ENCODE measurements around a stretch of chr12.

DNA sequence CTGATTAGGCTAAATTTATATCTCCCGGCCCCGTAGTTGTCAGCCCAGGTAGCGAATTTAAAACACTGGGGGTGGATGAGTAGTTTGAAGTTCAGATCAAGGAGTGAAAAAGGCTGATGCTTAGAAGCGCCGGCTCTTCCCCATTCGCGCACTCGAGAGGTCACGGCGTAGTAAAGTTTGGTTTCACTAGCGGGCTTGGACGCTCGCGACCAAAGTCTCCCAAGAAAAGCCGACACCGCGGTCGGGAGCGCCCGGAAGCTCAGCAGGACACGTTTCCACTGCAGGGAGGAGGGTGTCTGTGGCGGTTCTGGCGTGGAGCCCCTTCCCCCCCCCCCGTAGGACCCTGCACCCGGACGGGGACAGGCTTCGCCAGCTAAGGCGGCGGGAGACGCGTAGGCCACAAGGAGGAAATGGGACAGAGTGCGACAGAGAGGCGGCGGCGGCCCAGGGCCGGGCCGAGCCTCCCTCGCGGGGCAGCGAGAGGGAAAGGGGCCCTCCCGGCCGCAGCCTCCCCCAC, 664 bp downstream of the SCAF11 start:
- RRBS, 2 experiments: under 1 to 1% methylated on average over 19 to 23 of the region's 42 CpGs

DNA sequence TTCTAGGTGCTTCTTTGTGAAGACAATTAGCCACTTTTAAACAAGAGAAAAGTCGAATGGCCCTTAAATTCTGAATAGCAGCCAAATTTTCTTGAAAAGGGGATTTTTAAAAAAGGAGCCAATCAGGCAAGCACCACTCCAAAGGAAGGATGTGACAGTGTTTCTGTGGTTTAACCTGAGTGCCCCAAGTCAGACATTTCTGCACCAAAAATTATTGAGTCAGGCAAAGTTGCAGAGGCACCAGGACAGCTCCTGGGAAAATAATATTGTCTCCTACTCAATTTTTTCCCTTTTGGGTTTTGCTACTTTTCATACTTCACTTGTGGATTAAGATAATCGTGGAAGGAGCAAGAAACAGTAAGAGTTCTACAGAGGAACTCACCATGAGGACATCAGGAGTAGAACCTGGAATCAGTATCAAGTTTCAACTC, 91.0 kb downstream of the SLC38A1 start:
- RRBS, 2 experiments: no CpG with 5 or more reads among the region's 2 CpGs

DNA sequence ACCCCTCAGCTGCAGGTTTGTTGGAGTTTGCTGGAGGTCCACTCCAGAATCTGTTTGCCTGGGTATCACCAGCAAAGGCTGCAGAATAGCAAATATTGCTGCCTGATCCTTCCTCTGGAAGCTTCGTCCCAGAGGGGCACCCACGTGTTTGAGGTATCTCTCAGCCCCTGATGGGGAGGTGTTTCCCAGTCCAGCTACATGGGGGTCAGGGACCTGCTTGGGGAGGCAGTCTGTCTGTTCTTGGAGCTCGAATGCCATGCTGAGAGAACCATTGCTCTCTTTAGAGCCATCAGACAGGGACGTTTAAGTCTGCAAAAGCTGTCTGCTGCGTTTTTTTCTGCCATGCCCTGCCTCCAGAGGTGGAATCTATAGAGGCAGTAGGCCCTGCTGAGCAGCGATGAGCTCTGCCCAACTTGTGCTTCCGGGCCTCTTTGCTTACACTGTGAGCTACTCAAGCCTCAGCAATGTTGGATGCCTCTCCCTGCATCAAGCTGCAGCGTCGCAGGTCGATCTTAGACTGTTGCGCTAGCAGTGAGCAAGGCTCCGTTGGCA, 73.6 kb downstream of the SLC38A1 start:
- RRBS, 2 experiments: no CpG with 5 or more reads among the region's 12 CpGs

DNA sequence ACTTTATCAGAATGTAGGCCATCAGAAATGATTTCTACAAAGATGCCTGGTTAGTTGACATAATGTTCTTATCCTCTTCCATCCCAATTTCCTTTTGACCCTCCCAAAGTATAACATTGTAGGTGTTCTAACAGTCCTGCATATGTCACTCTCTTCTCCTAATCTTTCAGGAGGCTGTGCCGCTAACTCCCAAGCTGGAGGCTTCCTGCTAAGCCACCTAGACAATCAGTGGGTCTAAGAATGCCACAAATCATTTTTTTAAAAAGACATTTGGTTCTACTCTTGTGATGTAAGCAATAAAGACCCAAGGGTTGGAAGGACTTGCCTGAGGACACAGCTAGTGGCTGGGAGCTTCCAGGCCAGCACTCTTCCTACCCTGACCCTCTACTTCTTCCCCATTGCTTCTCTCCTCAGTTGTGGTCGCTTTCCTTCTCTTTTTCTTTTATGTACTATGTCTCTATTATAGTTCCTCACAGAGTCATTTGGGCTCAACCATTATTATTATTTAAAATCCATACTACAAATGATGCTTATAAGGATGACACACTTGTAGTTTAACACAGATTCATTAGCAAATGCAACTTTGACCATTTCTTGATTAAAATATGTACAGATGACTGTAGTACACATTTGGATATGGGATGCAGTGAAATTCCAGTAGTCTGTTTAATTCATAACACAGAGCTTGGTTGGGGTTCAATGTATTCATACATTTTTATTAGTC, 30.3 kb downstream of the SLC38A1 start:
- RRBS, 2 experiments: no CpG with 5 or more reads among the region's 2 CpGs

DNA sequence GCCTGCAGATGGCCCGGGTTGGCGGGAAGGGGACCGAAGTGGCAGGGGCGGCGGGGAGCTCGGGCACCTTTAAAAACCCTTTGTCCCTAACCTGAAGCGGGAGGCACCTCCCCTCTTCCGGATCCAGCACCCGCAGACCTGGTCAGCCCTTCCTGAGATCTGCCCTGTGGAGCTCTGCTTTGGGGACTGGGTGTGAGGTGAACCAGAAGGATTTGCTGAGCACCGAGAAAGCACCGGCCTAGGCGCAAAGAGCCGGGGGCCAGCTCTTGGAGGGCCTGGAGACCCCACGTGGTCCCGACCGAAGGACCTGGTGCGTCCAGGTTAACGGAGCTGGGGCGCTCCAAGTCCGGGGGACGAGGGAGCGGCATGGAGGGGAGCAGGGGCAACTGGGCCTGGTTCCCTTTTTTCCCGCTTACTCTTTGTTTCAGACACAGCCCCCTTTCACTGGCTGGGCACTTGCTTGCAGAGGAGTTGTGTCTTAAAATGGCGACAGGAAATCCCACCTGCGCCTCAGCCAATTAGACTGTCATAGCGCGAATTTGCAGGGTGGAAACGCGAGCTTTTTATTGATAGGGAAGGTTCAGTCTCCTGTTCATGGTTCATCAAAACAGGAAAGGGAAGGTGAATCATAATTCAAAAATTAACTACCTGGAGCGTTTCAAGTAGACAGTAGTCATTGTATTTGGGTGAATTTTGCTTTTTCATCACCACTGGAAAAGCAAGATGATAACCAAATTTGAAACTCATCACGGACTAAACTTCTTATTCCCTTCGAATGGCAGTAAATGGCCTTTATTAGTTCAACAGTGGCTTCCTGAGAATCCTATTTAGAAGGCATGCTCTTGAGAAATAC, 947 bp upstream of the SLC38A1 start:
- RRBS, 2 experiments: 9 to 12% methylated on average over 12 to 15 of the region's 32 CpGs

- RRBS, 2 experiments: no CpG with 5 or more reads among the region's 7 CpGs
Measured at GRCh38 chr12:46357096-46357871, 15.3 kb downstream of the SLC38A2 start.

- RRBS, 2 experiments: no CpG with 5 or more reads among the region's 3 CpGs
Measured at GRCh38 chr12:46364778-46365550, 7.6 kb downstream of the SLC38A2 start.

GRCh38 chr12:46373212-46374440, 1.1 kb upstream of the SLC38A2 start:
- RRBS, 2 experiments: 2% methylated on average over 7 of the region's 37 CpGs

GRCh38 chr12:46524743-46525683, 152.4 kb upstream of the SLC38A2 start:
- RRBS, 2 experiments: no CpG with 5 or more reads among the region's 5 CpGs

- RRBS, 2 experiments: no CpG with 5 or more reads among the region's 3 CpGs
Measured at GRCh38 chr12:46617007-46617354, 208.8 kb downstream of the SLC38A4 start.

- RRBS, 2 experiments: no CpG with 5 or more reads among the region's 4 CpGs
Measured at GRCh38 chr12:46657747-46658157, 168.0 kb downstream of the SLC38A4 start.

GRCh38 chr12:46687003-46687774, 138.6 kb downstream of the SLC38A4 start:
- RRBS, 2 experiments: no CpG with 5 or more reads among the region's 5 CpGs

- RRBS, 2 experiments: no CpG with 5 or more reads among the region's 1 CpG
Measured at GRCh38 chr12:46787833-46788093, 38.0 kb downstream of the SLC38A4 start.

DNA sequence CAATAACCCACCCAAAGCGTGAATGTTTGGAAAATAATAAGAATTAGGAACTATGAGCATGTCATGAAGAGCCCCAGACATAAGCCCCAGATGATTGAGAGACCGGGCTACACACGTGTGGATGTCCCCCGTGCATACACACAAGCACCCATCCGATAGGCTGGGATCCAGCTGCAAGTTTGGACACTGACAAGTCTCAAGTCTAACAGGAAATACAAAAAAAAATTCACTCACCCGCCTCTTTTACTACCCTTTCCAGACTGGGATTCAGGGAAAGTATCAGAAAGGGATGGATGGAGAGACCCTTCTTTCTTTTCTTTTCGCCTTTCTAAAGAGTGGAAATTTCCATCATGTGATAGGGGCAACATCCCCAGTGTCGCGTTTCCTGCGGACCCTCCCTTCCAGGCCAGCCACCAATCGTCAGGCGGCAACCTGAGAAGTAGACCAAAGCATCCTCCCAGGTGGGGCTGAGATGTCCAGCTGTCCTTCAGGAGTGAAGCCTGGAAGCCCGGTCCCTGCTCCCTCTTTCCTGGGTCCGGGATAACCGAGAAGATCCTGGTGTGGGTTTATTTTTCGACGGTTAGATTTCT, 6.4 kb upstream of the SLC38A4 start:
- RRBS, 2 experiments: no CpG with 5 or more reads among the region's 17 CpGs

- RRBS, 2 experiments: no CpG with 5 or more reads among the region's 5 CpGs
Measured at GRCh38 chr12:46938046-46938762, 112.4 kb upstream of the SLC38A4 start.

GRCh38 chr12:46964175-46964451, 115.3 kb upstream of the PCED1B start:
- RRBS, 2 experiments: no CpG with 5 or more reads among the region's 1 CpG

- RRBS, 2 experiments: no CpG with 5 or more reads among the region's 3 CpGs
Measured at GRCh38 chr12:47035262-47036015, 44.0 kb upstream of the PCED1B start.

- RRBS, 2 experiments: no CpG with 5 or more reads among the region's 6 CpGs
Measured at GRCh38 chr12:47081124-47081644, 1.4 kb upstream of the AMIGO2 start.

DNA sequence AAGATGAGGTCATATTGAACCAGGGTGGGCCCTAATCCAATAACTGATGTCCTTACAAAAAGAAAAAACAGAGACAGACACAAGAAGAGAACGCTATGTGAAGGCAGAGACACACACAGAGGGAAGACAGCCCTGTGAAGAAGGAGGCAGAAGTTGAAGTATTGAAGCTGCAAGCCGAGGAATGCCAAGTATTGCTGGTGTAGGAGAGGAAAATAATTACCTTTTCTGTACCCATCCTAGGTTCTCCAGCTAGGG, 105.4 kb upstream of the AMIGO2 start:
- RRBS, 2 experiments: no CpG with 5 or more reads among the region's 2 CpGs

DNA sequence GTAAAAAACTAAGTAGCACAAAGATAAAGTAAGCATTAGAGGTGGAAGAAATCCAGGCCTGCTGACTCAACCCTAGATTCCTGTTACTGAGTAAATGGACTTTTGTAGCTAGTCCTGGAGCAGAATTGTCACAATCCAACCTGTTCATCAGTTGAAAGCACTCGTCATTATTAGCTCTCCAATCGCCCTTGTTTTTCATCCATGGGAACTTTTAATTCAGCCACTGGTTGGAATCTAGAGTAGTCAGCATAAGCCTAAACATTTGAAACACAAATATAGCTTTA, 139.5 kb upstream of the AMIGO2 start:
- RRBS, 2 experiments: no CpG with 5 or more reads among the region's 2 CpGs

Data from bronchial epithelial cell (primary cell).